Colonic mucosa (tissue), 1 donor: ENCODE results near the gene GADD45G.

DNA sequence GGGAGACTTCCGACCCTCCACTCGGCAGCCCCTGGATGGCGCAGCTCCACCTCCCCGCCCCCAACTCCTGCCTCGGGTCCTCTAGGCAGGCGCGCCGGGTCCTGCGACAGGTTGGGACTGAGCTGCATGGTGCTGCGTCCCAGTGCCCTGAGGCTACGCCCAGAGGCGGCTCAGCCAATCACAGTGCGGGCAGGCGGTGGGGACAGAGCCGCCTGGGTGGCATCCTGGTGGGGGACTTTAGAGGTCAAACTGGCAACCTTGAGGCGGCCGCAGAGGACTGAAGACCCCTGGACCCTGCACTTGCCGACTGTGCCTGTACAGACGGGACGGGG, 45.3 kb downstream of the CTSL start:
- PRO-cap, result no peak

GRCh38 chr9:87800620-87800859, 74.6 kb downstream of the CTSL start:
- PRO-cap, result no peak

- PRO-cap, result no peak
Measured at GRCh38 chr9:87812440-87812698, 70.3 kb upstream of the SPATA31E1 start.

- PRO-cap, result no peak
Measured at GRCh38 chr9:87883920-87884393, 1.3 kb downstream of the SPATA31E1 start.

- PRO-cap, result no peak
Measured at GRCh38 chr9:88077760-88078281, 60.5 kb downstream of the SPATA31C2 start.

DNA sequence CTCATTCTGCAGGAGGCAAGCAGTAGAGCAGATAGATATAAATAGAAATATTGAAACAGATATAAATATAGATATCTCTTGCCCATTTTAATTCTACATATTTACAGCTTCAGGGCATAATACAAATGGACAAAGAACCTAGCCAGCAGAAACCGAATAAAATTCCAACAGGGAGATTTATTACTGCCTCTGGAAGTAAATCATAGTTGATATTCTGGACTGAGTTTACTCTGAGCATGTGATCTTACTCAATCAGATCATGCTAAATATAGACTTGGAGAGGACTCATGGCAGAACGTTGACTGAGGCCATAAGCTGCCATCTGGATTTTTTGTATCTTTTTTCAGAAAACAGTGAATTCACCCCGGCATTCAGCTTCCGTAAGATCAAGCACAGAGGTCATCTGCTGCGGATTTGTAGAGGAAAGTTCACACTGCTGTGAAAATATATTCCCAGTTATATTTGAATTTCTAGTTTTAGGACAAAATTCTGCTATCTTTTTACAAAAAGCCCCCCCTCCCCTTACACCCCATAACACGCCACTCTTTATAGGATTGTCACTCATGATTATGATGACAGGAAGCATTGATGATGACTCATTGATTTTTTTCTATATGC, 70.5 kb downstream of the NXNL2 start:
- PRO-cap, result no peak

DNA sequence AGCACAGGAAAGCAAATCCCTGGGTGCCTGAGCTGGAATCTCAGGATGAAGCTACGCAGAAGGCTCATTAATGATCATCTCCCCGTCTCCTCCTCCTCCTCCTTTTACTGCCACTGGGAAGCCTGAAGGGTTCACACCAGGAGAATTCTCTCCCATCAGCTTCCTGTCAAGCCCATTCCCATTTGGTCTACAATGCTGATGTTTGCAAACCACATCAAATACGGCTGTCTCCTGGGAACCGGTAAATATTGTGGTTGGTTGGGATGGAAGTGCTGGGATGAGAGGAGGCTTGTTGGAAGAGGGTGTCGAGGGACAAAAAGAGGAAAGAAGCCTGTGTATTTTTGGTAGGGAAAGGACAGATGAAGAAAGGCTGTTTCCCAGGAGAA, 13.3 kb upstream of the S1PR3 start:
- PRO-cap, result no peak

DNA sequence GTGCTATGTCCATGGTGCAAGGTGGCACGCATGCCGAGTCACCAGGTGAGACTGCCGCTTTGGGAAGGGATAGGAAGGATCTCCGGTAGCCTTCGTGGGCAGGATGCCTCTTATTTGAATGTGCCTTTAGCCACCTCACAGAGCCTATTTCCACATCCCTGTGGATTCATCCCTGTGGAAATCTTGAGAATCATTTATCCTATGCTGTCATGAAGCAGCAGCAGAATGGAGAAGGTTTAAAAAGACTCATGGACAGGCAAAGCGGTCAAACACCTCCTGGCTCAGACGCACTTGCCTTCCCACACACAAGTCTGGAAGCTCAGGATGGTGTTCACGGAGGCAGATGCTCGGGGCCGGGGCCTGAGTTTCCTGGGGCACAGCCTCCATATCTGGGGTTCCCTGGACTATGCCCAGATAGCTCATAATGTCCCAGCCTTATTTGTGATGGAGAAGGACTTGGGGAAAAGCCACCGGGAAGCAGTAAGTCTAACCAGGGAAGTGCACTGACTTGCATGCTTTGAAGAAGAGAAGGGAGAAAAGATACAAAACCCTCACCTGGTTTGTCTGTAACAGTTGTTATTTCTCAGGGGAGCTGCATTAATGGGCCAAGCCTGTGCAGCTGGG, 3.1 kb downstream of the S1PR3 start:
- PRO-cap, result no peak

DNA sequence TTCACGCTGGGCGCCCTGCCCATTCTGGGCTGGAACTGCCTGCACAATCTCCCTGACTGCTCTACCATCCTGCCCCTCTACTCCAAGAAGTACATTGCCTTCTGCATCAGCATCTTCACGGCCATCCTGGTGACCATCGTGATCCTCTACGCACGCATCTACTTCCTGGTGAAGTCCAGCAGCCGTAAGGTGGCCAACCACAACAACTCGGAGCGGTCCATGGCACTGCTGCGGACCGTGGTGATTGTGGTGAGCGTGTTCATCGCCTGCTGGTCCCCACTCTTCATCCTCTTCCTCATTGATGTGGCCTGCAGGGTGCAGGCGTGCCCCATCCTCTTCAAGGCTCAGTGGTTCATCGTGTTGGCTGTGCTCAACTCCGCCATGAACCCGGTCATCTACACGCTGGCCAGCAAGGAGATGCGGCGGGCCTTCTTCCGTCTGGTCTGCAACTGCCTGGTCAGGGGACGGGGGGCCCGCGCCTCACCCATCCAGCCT, 10.5 kb downstream of the S1PR3 start:
- PRO-cap, result no peak

DNA sequence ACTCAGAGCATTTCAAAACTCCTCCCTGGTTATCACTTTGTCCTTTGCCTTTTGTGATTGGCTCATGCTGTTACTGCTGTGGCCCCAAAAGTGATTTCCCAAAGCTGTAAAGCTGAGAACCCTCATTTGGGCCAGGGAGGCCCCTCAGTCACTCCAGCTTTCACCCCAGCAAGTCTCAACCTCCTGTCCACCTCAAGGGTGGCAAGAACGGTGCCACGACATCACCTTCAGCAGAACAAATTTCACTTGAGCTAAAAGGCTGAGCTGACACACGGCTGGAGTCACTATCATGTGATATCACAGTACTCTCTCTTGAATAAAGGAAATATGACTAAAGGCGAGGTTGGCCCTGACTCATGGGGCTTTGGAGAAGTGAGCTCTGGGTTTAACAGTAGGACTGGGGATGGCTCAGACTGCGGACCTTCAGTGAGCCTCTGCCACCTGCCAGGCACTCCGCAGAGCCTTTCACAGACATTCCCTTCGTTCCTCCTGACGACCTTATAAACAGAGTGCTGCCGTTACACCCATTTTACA, 25.1 kb downstream of the SHC3 start:
- PRO-cap, result unidirectional peak, plus-strand start at position 394 of the sequence

- PRO-cap, result no peak
Measured at GRCh38 chr9:89402660-89403416, 84.5 kb downstream of the SECISBP2 start.

- PRO-cap, result no peak
Measured at GRCh38 chr9:89443352-89443778, 54.5 kb downstream of the SEMA4D start.

DNA sequence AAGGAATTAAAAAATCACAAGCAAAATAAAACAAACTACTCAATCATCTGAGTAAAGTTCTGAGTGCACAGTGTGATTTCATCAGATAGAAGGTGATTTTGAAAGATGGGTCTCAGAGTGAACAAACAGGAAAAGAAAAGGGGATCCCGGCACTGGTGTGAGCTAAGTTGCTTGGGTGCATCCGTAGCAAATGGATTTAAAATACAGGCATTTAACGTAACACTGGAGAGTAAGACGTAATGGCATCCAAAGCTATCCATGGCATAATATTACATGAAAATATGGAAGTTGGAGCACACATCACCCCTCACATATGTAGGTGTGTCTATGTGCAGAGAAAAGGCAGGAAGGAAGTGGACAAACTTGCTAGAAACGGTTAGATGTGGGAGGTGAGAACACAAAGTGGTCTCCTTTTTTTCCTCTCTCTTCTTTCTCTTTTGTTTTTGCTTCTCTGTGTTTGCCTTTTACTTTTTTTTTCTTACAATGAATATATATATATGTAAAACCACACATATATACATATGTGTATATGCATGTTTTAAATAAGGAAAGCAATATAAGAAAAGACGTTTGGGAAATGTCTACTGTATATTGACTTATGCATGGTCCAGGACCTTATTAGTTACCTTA, 38.3 kb upstream of the SEMA4D start:
- PRO-cap, result unidirectional peak, plus-strand start at position 379 of the sequence

GRCh38 chr9:89604591-89605290, at the start of gene GADD45G:
Gene GADD45G, plus strand, starts transcription at chr9:89605012.
- PRO-cap, result bidirectional peak, plus-strand start at chr9:89605012, minus-strand start at chr9:89604881

- PRO-cap, result no peak
Measured at GRCh38 chr9:89639168-89640066, 34.6 kb downstream of the GADD45G start.

GRCh38 chr9:89668335-89668589, 63.5 kb downstream of the GADD45G start:
- PRO-cap, result no peak

GRCh38 chr9:89750367-89750616, 145.5 kb downstream of the GADD45G start:
- PRO-cap, result no peak

- PRO-cap, result no peak
Measured at GRCh38 chr9:89759491-89760115, 154.8 kb downstream of the GADD45G start.

GRCh38 chr9:89884508-89885041, 279.8 kb downstream of the GADD45G start:
- PRO-cap, result no peak

- PRO-cap, result no peak
Measured at GRCh38 chr9:89992401-89993216, 387.8 kb downstream of the GADD45G start.